ENCODE measurements around a stretch of chr2.

DNA sequence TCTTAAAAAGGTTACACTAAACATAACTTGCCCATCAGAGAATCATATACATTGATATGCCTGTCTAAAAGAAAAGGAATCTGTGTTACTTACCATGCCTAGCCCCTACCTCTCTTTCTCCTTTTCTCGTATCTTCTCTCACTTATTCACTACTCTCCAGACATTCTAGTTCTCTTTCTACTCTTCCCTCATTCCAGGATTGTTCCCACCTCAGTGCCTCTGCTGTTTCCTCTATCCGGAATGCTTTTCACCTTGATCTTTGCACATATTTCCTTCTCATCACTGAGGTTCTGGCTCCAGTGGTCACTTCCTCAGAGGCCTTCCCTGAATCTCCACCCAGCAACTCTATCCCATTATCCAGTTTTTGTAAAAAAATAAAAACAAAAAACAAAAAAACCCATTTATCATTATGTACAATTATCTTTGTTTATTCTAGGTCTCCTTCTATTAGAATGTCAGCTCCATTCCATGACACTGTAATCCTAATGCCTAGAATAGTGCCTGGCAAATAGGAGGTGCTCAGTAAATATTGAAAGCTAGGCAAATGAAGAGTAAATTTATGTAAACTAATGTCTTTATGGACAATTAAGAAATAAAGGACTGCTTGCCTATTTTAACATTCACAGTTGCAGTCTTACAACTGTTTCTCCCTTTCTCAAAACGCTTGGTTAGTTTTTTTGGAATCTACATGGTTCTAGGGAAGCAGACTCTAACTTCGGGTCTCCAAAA lies 84.8 kb downstream of the VPS54 start:
- PRO-cap: no peak

GRCh38 chr2:63935370-63935878 lies 83.8 kb downstream of the VPS54 start:
- PRO-cap: no peak

GRCh38 chr2:64098310-64098774 lies 45.9 kb downstream of the PELI1 start:
- PRO-cap: no peak

DNA sequence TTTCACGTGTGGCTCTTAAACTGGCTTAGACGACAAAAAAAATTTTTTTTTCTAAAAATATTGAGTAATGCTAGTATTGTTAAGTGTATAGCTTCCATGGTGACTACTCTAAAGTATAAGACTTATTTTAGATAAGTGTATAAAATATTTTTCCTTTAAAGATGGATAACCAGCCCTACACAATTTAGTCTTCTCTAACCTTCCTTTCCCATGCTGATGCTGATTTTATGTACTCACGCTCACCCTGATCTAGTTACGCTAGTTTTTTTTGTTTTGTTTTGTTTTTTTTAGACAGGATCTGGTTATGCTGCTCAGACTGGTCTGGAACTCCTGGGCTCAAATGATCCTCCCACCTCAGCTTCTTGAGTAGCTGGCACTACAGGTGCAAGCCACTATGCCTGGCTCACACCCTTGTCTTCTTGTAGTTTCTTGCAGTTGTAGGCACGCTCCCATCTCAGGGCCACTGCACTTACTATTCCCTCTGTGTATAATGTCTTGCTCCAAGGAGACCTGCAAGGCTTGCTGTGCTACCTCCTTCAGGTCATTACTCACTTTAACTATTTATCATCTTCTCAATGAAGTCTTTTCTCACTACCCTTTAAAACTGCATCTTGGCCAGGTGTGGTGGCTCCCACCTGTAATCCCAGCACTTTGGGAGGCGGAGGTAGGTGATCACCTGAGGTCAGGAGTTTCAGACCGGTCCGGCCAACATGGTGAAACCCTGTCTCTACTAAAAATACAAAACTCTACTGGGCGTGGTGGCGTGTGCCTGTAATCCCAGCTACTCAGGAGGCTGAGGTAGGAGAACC lies 6.2 kb downstream of the PELI1 start:
- PRO-cap: no peak

DNA sequence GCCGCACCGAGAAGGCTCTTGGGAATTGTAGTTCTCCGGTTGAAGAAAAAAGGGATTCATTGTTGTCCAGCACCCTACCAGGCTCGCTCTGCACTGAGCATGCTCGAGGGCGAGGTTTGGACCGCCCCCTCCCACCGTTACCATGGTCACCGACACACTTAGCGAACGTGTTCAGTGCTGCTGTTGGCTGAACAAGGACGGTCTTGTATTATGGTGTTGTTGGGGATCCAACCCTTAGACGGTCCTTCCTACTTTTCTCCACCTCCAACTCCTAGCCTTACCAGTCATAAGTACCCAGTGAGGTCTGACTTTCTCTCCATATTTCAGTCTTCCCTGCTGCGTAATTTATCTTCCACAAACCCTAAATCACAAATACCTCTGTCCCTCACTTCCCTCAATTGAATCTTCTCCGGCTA lies 298 bp upstream of the PELI1 start:
- PRO-cap: bidirectional peak, plus-strand start at position 174 of the sequence, minus-strand start outside the sequence

DNA sequence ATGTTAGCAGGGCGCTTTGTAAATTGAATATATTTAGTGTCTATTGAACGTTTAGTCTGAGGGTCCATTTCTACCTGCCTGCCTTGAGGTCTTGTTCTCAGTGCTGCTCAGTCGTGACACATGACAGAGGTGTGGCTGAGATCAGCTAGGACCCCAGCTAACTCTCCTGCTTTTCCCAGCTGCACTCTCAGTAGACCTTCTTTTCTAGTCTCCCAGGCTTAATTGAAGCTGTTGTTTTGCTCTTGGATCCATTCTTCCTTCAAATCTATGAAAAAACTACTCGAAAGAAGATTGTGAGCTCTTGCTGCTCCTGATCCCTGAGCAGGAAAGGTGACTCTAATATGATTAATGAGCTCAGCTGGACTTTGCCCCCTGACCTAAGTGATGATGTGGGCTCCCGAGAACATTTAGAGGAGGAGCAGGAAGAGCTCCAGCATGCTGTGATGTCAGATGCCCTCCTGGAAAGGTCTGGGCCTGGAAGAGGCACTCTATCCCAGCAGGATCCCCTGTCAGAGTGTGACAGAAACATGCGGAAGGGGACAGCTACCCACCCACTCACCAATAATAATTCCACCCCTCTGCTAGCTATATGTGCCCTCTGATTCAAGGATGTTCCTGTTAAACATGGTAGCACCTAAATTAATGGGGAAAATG lies 117.8 kb upstream of the PELI1 start:
- PRO-cap: no peak

- PRO-cap: no peak
Measured at GRCh38 chr2:64283327-64284292, 139.4 kb upstream of the PELI1 start.

DNA sequence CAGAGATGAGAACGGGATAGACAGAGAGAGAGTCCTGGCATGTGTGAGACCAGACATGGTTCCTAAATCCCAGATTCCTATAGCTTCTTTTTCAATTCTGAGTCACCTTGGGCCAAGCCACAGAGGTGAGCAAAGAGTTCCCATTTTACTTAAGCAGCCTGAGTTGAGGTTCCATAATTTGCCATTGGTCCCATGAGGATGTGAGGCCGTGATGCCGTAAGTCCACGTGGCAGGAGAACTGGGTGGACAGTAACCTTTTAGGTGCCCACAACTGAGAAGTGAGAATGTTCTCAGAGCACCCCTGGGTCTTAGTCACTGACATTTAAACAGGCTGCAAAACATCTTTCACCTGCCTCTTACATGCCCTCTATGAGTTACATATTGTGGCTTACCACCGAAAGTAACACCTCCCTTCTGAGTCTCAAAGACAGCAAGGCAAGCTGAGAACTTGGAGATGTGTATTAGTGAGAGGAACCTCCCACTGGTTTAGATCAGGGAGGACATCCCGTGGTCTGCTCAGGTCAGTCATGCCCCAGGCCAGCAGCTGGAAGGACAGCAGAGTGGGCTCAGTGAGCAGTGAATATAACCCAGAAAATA lies 128.0 kb upstream of the LGALSL start:
- PRO-cap: no peak

DNA sequence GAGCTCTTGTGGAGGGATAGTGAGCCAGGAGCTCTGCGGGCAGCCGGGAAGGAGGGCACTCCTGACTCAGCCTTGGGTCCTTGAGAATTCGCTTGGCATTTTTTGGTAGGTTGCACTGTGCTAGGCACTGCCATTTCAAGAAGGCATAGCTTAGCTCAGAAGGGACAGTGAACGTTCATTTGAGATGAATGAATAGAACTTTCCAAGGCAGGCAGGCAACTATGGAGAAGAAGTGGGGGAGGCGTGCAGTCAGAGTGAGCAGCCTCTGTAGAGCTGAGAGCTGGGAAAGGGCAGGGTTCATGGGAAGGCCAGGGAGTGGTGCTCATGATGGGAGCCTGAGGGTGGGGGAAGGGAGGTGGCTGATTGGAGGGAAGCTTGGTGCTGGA lies 47.7 kb upstream of the LGALSL start:
- PRO-cap: no peak

DNA sequence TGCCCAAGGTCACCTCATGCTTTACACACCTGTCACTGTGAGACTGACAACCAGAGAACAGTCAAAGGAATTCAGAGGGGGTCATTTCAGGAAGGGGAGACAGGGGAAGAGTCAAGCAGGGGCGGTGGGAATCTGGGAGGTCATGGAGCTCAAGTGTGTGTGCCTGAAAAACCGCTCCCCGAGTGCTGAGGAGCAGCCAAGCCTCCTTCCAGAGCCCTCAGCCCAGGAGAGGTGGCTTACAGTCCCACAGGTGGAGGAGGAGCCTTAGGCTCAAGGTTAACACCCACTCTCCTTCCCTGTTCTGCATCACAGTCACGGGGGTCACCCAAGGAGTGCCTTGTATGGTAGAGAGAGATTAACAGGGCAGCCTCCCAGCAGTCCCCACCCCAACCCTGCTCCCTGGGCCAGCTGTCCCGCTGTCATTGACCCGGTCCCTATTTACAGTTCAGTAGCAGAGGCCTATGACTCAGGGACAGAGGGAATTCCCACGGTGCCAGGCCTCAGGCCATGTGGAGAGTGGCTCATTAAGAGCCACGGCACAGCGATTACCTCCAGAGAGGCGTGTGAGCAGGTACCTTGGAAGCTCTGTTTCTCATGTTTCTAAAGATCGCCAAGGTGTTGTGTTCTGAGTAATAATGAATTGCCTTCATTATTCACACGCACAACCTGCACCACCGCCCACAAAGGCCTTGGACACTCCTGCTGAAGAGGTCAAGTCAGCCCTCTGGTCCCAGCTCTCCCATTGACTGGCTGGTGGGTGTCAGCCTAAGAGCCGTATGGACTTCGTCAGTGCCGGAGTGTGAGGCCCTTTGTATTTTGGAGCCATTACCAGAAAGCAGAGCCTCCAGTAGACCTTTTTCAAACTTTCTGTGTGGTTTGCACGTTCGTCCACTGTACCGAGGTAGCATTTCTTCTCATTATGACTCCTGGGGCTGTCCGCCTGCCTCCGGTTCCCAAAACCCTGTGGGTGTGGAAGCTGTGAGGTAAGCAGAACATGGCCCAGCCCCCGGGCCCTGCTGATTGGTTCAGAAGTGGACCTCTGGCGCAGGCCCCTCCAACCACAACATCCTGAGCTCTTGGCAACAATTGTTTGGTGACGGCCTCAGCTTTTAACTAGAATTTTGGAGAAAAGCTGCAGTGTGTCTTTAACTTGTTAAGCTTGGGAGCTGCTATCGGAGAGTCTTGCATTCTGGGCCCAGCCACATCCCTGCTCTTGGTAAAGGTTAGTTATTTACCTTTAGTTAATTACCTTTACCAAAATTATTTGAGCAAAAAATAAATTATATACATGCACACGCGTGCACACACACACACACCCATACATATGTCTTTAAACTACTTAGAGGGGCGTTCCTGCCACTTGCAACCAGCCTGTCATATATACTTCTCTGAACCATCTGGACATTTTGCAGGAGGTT lies 47.0 kb downstream of the SERTAD2 start:
- PRO-cap: no peak

- PRO-cap: no peak
Measured at GRCh38 chr2:64626941-64627183, 26.9 kb downstream of the SERTAD2 start.

GRCh38 chr2:64644098-64645449 lies 9.1 kb downstream of the SERTAD2 start:
- PRO-cap: unidirectional peak, plus-strand start at chr2:64644523

- PRO-cap: no peak
Measured at GRCh38 chr2:64769374-64769782, 115.7 kb upstream of the SERTAD2 start.

DNA sequence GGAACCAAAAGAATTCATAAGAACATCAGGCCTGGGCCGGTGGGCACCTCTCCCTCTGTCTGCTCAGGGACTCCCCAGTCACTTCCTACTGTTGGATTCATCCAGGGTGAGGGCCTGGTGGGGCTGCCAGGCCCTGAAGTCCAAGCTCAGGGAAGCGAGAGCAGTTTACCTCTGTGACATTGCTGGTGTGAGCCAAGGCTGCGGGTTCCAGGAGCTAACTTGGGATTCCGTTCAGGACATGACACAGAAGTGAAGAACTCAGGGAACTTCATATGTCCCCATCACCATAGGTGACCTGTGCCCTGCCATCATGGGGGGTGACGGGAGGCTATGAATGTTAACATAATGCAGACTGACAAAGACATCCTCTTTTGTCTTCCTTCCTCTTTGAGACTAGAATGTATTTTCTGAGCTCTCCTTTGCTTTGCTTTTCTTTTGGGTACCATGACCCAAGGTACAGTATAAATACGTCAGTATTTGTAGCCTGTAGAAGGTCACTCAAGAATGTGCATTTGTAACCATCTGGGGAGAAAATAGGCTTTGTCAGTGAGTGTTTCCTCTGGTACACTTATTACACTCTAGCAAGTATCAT lies 130.5 kb upstream of the SLC1A4 start:
- PRO-cap: no peak

GRCh38 chr2:64943673-64944224 lies 45.5 kb upstream of the SLC1A4 start:
- PRO-cap: no peak

DNA sequence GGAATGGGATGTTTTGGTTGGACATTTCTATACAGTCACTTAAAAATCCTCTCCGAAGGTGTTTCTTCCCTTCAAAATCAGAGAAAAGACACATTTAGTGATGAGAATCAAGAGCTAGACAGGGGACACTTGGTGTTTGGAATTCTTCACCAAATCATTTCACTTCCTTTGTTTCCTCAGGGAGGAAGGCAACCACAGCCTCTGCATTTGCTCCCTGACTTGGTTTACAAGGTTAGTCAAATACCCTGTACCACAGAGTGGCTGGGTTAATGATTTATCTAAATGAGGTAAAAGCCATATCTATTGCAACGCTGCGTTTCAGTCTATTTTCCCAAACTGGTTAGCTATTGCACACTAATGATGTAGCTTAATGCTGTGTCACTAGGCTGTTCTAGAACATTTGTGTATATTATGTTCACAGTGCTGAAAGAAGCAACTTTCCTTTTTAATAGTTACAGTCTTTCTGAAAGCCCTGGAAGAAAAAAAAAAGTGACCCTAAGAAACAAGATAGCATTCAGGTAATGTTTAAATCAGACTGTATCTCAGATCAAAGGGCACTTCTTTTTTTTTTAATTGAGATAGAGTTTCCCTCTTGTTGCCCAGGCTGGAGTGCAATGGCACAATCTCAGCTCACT lies 40.7 kb upstream of the RAB1A start:
- PRO-cap: no peak

- PRO-cap: no peak
Measured at GRCh38 chr2:65434731-65435300, 2.4 kb upstream of the SPRED2 start.

GRCh38 chr2:65662537-65663113 lies 230.2 kb upstream of the SPRED2 start:
- PRO-cap: no peak

- PRO-cap: no peak
Measured at GRCh38 chr2:66426757-66427077, 8.2 kb upstream of the MEIS1 start.

DNA sequence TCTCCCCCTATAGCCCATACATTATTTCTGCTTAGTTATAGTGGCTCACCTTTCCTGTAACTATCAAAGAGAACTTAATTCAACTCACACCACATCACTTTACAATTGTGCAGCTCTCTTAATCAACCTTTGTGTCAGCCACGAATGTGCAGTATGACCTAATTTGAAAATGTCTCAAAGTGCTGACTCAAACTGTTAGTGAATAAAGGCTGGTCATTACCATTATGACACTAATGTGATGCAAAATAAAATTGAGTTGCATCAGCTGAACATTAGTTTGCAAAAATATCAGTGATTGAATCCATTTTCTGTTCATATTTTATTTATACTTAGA lies 251.8 kb downstream of the MEIS1 start:
- PRO-cap: no peak